Lung (tissue), 4 donors: ENCODE data around the genes GPR161 and ATP1B1.

DNA sequence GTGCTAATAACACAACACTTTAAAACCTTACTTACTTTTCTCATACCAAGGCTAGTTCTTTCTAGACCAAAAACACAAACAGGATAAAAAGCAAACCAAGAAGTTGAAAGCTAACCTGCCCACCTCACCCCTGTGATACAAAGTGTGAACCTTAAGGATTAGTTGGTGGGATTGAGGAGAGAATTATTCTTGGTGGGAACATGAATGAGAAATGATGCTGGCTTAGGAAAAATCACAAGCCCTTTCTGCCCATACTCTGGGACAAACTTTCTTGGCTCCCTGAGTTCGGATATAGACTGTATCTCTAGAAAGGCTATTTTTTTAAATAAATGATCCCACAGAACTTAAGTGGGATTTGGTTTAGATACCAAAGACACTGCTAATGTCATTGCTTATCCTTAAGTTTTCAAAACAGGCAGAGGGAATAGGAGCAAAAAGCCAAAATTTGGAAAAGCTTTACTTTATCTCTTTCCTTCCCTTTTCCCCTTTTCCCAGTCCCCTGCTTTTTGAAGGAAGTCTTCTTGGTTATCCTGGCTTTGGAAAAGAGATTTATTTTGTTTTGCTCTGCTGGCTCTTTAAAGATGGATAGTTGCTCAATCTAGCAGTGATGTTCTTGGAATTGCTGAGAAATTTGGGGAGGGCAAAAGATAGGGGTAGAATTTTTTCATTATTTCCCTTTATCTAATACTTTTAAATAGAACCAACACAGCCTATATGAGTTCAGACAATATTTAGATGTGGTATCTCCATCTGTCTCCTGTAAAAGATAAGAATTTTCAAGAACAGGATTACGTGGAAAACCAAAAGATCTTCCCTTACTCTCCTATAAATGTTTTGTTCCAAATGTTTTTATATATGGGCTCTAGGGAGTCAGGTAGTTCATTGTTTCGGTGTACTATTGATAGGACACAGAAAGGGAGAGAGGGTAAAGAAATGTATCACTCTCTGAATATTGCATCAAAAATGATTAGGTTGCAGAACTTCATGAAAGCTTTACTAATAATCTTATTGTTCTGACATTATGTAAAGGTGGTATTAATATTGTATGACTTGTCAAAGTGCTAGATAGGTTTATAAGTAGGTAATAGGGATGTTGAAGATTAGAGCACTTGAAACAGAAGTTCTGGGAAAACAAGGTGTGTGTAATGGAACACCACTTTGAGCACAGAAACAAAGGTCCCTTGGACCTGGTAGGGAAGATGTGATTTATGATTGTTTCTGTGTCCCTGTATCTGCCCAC, 95.5 kb downstream of the CD247 start:
- PRO-cap: no peak
- RAMPAGE, long total RNA: no peak
- RRBS: no CpG with 5 or more reads among the region's 3 CpGs

GRCh38 chr1:167429772-167430948, 88.2 kb downstream of the CD247 start:
- PRO-cap: no peak
- RAMPAGE, long total RNA: no peak
- RRBS: 85% methylated on average over 3 of the region's 24 CpGs

DNA sequence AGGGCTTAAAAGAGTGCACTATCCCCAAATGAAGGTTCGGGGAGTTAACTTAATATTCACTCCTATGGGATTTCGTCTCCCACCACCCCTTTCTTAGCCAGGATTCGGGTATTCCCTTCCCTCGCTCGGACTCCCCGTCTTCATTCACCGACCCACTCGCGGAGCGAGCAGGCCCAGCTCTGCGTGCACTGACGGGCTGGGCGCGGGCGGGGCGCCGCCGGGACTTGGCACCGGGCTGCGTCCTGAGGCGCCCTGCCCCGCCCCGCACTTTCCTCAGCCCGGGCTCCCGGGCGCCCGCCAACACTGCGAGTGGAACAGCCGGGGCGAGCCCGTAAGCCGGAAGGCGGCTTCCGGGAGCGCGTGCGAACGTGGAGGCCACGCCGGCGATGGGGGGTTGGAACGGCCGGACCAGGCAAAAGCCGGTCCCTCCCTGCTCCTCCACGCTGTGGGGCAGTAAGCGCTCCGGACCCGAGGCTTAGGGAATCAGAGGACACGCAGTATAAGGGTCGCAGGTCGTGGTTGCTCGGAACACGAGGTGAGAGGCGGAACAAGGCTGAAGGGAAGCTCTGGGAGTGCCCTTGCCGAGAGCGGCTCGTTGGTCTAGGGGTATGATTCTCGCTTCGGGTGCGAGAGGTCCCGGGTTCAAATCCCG, 7.5 kb upstream of the MPZL1 start:
- PRO-cap: bidirectional peak, plus-strand start at position 584 of the sequence, minus-strand start at position 181 of the sequence
- RAMPAGE, long total RNA: no peak
- RRBS: 2% methylated on average over 9 of the region's 62 CpGs

- PRO-cap: no peak
- RAMPAGE, long total RNA: no peak
- RRBS: no CpG with 5 or more reads among the region's 5 CpGs
Observed at GRCh38 chr1:167722701-167723081, 909 bp downstream of the MPZL1 start.

DNA sequence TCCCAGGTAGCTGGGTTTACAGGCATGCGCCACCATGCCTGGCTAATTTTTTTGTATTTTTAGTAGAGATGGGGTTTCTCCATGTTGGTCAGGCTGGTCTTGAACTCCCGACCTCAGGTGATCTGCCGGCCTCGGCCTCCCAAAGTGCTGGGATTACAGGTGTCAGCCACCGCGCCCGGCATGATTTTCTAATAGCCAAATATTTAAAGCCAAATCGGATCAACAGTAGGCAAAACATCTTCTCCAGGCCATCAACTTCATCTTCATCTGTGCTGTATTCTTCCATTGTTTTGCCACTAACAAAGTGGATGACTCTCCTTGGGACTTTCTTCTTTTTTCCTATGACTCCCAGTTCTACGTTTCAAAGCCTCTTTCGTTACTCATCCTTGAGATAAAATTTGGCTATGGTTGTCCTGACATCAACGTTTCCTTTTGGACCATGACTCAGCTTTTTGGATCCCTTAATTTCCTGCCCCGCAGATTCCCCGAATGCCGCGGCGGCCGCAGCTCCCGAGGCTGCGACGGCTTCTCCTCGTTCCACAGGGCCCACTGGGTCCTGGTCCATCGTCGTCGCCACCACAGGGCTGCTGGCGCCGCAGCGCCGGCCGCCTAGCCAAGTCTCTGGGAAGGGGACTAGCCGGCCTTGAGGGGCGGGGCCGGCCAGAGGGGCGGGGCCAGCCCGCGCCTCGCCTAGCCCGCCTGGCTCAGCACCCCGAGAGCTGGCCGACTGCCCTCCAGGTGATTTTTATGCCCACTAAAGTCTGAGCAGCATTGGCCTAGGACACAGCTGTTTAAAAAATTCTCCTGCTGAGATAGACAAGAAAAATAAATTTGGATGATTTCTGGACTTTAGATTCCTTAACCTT, 94.0 kb downstream of the ADCY10 start:
- PRO-cap: no peak
- RAMPAGE, long total RNA: no peak
- RRBS: no CpG with 5 or more reads among the region's 39 CpGs

DNA sequence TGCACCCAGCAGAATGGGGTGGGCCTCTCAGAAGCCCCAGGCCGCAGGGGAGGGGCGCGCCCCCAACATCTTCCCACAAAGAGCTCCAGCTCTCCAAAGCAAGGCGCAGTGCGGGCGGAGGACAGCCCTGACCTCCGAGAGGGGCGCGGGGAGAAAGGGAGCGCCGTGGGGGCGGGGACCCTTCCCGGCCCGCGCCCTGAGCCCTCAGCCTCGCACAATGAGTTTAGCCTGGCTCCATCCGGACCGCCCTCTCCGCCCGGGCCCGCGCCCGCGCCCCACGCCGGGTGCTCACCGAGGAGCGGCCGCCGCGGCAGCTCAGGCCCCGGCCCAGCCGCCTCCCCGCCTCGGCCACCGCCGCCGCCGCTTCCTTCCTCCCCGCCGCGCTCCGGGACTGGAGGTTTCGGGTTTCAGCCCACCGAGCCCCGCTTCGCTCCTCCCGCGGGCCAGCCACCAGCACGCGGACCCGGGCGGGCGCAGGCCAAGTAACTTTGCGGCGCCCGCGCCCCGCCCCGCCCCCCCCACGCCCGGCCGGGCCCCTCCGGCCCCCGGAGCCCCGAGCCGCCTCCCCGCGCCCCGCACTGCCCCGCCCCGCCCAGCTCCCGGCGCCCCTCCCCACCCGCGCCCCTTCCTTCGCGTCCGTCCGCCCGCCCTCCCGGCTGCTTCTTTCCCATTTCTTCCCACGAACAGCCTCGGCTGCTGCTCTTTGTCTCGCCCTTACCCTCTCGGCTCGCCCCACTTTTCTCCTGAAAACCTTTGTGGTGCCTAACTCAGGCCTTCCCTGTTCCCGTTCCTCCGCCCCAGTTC, at the start of gene GPR161:
Gene GPR161, minus strand, starts transcription at position 484 of the 804 bp plus-strand sequence.
- PRO-cap: unidirectional peak, minus-strand start at position 393 of the sequence
- RAMPAGE, long total RNA: no peak
- RRBS: 1% methylated on average over 53 of the region's 89 CpGs

DNA sequence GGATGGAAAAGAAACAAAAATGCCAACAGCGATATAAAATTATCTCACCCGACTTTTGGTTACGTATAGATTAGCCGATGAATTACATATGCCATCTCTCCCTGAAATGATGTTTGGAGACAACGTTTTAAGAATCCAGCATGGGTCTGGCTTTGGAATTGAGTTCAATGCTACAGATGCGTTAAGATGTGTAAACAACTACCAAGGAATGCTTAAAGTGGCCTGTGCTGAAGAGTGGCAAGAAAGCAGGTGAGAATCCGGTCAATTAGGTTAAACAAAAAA, 5.0 kb downstream of the TIPRL start:
- PRO-cap: no peak
- RAMPAGE, long total RNA: no peak
- RRBS: no CpG with 5 or more reads among the region's 7 CpGs

GRCh38 chr1:168354126-168354978, 73.7 kb downstream of the TBX19 start:
- PRO-cap: no peak
- RAMPAGE, long total RNA: no peak
- RRBS: no CpG with 5 or more reads among the region's 37 CpGs

- PRO-cap: no peak
- RAMPAGE, long total RNA: no peak
- RRBS: no CpG with 5 or more reads among the region's 2 CpGs
Observed at GRCh38 chr1:168427886-168428325, 115.9 kb downstream of the XCL2 start.

DNA sequence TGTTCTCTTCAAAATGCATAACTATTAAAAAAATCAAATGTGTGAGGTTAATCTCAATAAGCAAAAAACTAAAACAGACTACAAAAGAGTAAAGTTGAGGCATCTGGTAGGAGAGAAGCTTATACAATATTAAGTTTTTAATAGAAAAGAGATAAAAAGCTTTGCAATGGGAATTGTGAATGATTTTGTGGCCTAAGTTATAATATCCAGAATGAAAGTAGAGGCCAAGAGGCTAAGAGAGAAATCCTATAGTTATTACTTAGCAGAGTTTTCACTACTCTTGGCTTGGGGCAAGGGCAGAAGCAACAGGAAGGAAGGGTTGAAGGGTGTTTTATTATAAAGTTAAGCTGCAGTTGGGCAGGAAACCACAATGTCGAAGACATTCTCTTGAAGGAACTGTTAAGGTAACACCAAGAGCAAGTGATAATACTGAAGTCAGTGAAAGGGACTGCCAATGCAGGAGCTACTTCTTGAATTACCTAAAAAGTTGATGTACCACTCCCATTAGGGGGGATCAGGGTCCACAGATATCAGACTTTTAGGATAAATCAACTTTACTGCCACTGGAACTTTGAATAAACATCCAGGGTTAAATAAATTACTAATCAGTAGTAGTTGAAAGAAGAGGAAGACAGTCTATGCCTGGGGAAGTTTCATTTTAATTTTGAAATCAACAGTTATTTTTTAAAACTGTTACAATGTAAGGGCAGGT, 8.3 kb downstream of the XCL2 start:
- PRO-cap: no peak
- RAMPAGE, long total RNA: no peak
- RRBS: no CpG with 5 or more reads among the region's 1 CpG

GRCh38 chr1:168622845-168623316, 46.5 kb downstream of the XCL1 start:
- PRO-cap: no peak
- RAMPAGE, long total RNA: no peak
- RRBS: no CpG with 5 or more reads among the region's 3 CpGs

DNA sequence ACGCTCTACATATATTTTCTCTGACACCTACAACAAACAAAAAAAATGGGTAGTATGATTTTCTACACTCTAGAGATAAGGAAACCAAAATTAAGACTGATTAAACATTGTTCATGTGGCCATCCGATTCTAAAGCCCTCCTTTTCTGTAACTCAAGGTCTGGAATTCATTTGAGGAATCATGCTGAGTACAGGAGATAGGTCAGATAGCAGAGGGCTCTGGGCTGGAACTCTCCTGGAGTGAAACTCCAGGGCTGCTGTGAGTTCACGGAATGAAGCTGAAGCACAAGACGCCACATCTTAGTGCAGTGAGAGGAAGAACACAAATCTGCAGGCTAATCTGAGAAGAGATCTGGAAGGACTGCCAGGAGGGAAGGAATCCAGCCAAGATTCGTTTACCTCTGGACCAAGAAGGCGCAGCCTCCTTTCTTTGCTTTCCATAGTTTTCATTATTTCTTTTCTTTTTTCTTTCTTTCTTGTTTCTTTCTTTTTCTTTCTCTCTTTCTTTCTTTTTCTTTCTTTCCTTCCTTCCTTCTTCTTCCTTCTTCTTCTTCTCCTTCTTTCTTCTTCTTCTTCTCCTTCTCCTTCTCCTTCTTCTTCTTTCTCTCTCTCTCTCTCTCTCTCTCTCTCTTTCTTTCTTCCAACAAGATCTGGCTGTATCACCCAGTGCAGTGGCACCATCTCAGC, 74.8 kb upstream of the ATP1B1 start:
- PRO-cap: no peak
- RAMPAGE, long total RNA: no peak
- RRBS: no CpG with 5 or more reads among the region's 6 CpGs

- PRO-cap: no peak
- RAMPAGE, long total RNA: no peak
- RRBS: no CpG with 5 or more reads among the region's 4 CpGs
Observed at GRCh38 chr1:169046338-169046708, 60.2 kb upstream of the ATP1B1 start.

- PRO-cap: no peak
- RAMPAGE, long total RNA: no peak
- RRBS: no CpG with 5 or more reads among the region's 3 CpGs
Observed at GRCh38 chr1:169052715-169053244, 53.7 kb upstream of the ATP1B1 start.

DNA sequence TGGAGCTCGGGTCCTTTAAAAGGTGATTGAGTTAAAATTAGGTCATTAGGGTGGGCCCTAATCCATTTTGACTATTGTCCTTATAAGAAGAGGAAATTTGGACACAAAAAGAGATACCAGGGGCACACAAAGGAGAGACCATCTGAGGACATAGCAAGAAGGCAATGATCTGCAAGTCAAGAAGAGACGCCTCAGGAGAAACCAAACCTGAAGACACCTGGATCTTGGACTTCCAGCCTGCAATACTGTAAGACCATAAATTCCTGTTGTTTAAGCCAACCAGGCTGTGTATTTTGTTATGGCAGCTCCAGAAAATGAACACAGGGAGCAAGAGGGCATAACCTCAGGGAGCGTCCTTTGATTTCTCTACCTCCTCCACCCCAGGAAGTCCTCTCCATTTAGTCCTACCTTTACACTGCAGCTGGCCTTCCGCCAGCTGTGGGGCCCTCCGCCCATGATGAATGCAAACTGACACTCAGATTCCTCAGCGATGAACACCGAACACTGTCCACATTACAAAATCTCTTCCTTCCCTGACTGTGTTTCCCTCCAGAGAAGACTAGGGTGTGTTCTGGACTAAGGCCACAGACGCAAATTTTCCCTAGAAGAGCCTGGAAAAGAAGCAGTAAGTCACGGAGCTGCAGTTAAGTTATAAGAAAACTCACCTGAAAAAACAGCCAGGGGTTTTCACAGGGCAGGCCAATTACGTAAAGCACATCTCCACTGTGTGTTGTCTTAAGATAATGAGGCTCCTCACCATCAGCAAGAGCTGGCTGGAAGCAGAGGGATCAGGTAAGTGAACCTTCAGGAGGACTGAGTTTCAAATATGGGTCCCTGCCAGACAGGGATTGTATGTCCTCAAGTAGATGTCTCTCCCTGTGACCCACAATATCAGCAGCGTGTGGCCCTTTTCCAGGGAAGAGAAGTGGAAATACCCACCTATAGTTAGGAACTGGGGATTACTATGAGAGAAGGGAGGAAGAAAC, 46.5 kb upstream of the ATP1B1 start:
- PRO-cap: no peak
- RAMPAGE, long total RNA: no peak
- RRBS: no CpG with 5 or more reads among the region's 11 CpGs

- PRO-cap: bidirectional peak, plus-strand start at chr1:169106323, minus-strand start at chr1:169106189
- RAMPAGE, long total RNA: no peak
- RRBS: 1% methylated on average over 34 of the region's 73 CpGs
Observed at GRCh38 chr1:169105305-169106260, 907 bp upstream of the ATP1B1 start.

- PRO-cap: bidirectional peak, plus-strand start at chr1:169106323, minus-strand start at chr1:169106189; unidirectional peak, plus-strand start at chr1:169106695
- RAMPAGE, long total RNA: no peak
- RRBS: under 1% methylated on average over 30 of the region's 92 CpGs
Observed at GRCh38 chr1:169106261-169107027, at the start of gene ATP1B1. Gene ATP1B1, plus strand, starts transcription at chr1:169106690.

DNA sequence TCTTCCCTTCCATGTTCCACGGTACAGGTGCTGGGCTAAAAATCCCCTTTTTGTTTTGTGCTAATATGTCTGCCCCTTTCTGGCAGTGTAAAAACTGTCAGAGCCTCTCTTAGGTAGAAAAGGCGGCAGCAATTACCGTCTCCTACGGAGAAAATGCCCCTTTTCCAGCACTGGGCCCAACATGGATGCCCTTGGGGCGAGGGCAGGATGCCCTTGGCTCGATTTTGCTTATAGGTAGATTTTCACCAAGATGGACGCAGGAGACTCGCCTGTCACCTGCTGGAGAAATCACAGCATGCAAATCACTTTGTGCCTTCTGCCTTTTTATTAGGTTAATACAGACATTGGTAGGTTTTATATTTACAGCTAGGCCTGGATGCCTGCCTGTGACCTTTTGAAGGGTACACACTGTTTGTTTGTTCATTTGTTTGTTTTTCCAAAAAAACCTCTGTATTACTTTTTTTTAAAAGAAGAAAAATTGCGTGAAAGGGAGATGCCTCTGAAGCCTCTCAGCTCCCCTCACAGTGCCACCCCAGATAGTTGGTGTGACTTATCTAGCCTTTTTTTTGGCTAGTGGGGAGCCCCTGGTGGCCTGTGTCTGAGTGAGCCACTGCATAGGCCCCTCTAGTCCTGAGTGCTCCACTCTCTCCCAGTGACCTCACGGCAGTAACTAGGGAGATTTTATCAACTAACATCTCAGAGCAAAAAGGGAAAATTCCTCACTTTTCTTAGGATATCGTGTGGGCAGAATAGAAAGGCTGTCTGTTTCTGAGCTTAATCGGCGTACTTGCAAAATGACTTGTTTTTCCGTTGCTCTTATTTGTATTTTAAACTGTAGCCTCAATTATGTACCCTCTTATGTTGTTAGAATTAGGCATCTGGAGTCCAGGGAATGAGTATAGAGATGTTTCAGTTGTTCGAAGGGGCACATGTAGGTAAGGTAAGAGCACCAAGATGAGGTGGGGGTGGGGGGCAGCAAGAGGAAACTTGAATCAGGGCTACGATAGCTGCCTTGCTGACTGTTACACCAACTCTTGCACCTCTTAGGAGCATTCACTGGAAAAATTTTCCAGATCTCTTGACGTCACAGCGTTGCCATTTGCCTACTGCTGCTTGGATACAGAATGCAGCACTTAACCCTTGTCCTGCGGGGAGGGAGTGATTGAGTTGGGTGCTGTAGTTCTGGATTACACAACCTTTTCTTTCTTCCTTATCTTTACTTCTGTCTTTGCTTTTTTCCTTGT, 2.7 kb downstream of the ATP1B1 start:
- PRO-cap: no peak
- RAMPAGE, long total RNA: no peak
- RRBS: no CpG with 5 or more reads among the region's 19 CpGs

DNA sequence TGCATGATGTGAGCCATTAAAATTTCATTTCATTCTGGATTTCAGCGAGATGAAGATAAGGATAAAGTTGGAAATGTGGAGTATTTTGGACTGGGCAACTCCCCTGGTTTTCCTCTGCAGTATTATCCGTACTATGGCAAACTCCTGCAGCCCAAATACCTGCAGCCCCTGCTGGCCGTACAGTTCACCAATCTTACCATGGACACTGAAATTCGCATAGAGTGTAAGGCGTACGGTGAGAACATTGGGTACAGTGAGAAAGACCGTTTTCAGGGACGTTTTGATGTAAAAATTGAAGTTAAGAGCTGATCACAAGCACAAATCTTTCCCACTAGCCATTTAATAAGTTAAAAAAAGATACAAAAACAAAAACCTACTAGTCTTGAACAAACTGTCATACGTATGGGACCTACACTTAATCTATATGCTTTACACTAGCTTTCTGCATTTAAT, 24.8 kb downstream of the ATP1B1 start:
- PRO-cap: no peak
- RAMPAGE, long total RNA: no peak
- RRBS: no CpG with 5 or more reads among the region's 9 CpGs

- PRO-cap: no peak
- RAMPAGE, long total RNA: no peak
- RRBS: 18% methylated on average over 14 of the region's 43 CpGs
Observed at GRCh38 chr1:169459793-169461183, 25.5 kb downstream of the SLC19A2 start.